H7 (cell line): ENCODE measurements around a stretch of chr3.

GRCh38 chr3:71208700-71209320, 374.7 kb downstream of the FOXP1 start:
- RAMPAGE, long total RNA = no peak

DNA sequence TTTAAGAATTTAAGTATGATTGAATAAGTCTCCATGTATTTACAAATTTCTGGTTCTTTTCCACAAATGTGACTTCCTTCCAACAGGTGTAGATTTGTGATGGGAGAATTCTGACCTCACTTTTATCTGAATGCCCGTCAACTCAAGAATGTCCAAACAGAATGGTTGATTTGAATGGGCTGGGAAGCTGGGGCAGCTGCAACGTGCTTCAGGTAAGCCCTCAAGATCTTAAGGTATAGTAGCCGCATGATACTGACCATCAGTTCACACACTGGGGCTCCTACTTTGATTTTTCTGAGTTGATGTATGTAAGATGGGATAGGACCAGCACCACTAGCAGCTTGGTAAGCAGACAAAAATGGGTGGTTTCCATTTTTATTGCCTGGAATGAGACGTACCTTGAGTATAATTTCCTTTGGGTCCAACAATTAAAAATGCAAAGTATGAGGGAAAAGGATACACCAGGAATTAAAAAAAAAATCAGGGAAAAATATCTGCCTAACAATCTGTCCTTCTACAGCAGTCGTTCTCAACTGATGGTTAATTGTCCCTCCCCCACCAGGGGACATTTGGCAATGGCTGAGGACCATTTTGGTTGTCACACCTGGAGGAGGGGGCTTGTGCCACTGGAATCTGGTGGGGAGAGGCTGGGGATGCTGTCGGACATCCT, 367.1 kb downstream of the FOXP1 start:
- RAMPAGE, long total RNA = no peak

- RAMPAGE, long total RNA = no peak
Observed at GRCh38 chr3:71450914-71451573, 132.5 kb downstream of the FOXP1 start.

GRCh38 chr3:71466468-71466819, 117.1 kb downstream of the FOXP1 start:
- RAMPAGE, long total RNA = no peak

GRCh38 chr3:71987718-71988200, 202.8 kb upstream of the PROK2 start:
- RAMPAGE, long total RNA = no peak

- RAMPAGE, long total RNA = no peak
Observed at GRCh38 chr3:72008556-72009029, 223.6 kb upstream of the PROK2 start.

DNA sequence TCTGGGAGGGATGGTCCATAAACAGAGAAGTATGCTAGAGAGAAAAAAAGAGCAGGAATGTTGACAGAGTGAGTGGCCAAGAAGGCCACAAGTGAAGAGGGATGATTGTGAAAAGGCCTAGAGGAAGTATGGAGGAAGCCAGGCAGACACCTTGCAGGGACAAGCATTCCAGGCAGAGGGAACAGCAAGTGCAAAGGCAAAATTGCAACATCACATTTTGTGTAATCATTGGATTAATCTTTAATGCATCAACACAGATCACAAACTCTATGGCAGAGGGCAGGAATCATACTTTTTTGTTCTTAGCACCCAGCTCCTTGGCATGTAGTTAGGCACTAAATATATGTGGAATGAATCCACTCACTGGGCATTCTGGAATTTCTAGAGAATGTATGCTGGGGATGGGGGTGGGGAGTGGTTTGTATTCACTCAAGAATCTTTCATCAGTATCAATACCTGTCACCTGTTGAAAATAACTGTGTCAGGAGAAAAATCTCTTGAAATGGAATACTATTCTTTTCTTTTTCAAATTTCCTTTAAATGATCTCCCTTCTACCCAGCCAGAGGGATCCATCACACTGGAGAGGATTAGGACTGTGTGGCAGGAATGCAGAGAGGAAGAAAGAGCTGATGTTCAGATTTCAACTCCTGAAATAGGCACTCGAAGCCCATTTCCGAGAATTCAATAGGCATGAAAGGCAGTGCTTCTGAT, 312.2 kb upstream of the PROK2 start:
- RAMPAGE, long total RNA = no peak

- RAMPAGE, long total RNA = no peak
Observed at GRCh38 chr3:72153580-72154017, 368.7 kb upstream of the PROK2 start.

DNA sequence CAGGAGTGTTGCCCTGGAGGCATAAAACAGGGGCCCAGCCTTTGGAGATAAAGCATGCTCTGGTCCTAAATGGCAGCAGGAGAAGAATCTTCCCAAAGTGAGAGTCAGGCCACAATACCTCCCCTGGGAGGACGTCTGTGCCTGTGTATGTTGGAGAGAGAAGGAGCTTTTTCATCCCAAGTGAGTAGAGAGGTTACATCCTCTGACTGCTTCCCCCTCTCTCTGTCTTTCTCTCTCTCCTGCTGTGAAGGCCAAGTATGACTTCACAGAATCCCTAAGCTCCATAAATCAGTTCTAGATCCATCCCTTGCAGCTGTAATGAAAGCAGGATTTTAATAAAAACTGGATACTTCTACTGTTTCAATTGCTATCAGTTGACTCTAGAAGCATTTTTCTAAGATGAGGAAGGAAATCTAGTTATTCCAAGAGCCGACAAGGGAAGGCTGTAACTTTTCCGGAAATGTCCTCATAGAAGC, 389.1 kb upstream of the PROK2 start:
- RAMPAGE, long total RNA = no peak

- RAMPAGE, long total RNA = no peak
Observed at GRCh38 chr3:72317389-72317989, 530.8 kb downstream of the SHQ1 start.

- RAMPAGE, long total RNA = no peak
Observed at GRCh38 chr3:72377772-72378744, 470.2 kb downstream of the SHQ1 start.

GRCh38 chr3:72655018-72655445, 193.2 kb downstream of the SHQ1 start:
- RAMPAGE, long total RNA = no peak

DNA sequence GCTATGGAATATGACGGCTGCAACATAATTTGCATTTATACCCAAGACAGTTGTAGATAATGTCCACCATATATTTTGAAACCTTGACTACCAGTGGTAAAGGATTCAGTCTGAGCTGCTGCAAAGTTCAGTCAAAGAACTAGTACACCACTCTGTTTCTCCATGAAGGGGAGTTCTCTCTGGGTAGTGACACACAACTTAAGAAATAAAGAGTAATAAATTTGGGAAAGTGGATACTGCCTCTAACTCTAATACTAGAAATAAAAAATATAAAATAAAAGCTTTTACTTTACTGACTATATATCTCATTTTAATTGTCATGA, 94.5 kb downstream of the SHQ1 start:
- RAMPAGE, long total RNA = no peak

GRCh38 chr3:72756779-72757410, 91.3 kb downstream of the SHQ1 start:
- RAMPAGE, long total RNA = no peak

- RAMPAGE, long total RNA = no peak
Observed at GRCh38 chr3:72979478-72980137, 17.0 kb upstream of the PPP4R2 start.

GRCh38 chr3:73059308-73060040, 2.0 kb upstream of the EBLN2 start:
- RAMPAGE, long total RNA = no peak

DNA sequence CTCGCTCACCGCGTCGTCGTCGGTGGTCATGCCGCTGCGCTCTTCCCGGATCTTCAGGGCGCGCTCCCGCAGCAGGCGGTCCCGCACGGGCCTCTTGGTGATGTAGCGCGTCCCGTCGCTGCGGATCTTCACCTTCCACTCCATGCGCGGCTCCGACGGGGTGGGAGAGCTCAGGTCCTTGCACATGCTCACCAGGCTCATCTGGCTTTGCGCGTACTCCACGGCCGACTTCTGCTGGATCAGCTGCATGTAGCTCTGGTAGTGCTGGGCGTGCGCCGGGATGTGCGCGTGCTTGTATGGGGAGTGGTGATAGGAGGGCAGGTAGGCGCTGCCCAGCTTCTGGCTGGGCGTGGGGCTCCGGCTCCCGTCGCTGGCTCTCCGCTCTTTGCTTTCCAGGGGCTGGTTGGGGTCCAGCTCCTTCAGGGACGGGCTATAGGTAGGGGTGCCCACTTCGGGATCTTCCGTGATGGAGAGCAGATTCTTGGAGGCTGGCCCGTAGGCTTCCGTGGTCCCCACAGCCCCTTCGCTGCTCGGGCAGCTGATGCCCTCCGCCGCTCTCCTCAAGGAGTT, 241.0 kb downstream of the PDZRN3 start:
- RAMPAGE, long total RNA = no peak

DNA sequence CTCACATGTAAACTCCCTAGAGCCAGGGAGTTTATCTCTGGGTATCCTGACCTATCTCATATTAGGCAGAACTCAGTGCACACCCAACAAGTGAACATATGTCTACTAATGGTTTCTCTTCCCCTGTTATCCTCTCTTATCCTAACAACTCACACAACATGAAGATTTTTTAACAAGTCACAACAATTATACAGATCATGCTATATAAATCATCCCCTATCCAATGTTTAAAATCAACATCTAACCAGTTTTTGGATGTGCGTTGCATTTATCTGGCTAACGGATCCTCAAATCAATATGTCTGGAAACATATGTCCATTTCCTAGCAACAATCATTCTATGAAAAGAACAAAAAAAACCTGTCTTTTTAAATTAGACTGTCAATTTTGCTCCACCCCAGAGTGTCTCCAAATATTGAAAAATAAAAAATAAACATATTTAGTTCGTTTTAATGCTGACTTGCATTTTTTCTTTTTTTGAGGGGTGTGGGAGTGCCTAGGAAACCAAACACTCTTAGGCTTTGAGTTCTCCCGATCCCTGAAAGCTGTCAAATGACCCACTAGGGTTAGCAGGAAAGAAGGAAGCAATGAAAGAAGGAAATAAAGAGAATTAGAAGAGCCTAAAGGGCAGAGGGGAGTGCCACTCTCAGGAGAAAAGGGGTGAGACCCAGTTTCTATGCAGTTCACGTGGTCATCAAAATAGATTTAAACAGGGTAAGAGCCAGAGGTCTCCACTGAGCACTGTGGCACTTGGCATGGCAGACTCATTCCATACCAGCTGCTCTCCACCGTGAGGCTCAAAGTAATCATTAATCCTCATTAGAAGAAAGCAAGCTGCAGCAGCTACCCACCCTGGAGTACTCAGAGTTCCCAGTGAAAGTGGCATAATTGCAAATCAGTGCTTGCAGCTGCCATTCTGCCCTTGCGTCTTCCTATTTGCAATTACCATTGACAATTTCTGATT, 32.6 kb downstream of the PDZRN3 start:
- RAMPAGE, long total RNA = no peak

- RAMPAGE, long total RNA = no peak
Observed at GRCh38 chr3:73658719-73659466, 34.2 kb upstream of the PDZRN3 start.

DNA sequence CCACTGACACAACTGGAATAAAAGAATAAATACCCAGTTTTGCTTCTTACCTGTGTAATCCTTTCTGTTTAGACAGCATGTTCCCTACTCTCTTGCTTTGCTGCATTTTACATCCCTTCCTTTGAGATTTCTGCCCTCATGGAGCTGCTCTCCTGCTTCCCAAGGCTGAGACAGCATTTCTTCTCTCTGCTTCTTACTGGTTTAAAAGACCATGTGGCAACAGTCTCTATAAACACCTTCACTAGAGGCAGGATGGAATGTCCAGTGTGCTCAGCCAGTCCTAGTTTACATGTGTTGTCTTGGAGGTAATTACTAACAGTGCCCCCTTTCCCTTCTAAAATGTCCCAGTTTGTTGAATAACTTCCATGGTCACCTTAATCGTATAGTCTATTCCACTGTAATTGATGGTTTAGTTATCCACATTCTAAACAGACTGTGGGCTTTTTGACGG, 262.3 kb downstream of the CNTN3 start:
- RAMPAGE, long total RNA = no peak